ENCODE results near the genes DCTN3, ARID3C, IL11RA, ENSG00000187186, CCL19 and FANCG.

DNA sequence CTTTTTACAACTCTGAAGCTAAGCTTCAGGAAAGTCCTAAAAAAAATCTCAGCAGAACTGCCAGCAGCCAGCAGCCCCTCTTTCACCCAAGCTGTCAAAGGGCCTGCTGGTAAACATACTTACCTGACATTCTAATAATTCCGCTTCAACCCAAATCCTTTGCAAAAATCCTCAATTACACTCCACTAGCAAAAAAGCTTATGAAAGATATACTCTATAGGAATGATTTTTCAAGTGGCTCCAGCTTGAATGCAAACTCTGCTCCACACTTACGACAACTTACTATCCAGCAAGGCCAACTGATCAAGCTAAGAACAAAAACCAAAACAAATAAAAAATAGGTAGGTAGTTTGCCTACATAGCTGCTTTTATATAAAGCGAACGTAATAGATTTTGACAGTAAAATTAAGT is 66.6 kb downstream of the UBAP2 start:
- RRBS: no CpG with 5 or more reads among the region's 4 CpGs

DNA sequence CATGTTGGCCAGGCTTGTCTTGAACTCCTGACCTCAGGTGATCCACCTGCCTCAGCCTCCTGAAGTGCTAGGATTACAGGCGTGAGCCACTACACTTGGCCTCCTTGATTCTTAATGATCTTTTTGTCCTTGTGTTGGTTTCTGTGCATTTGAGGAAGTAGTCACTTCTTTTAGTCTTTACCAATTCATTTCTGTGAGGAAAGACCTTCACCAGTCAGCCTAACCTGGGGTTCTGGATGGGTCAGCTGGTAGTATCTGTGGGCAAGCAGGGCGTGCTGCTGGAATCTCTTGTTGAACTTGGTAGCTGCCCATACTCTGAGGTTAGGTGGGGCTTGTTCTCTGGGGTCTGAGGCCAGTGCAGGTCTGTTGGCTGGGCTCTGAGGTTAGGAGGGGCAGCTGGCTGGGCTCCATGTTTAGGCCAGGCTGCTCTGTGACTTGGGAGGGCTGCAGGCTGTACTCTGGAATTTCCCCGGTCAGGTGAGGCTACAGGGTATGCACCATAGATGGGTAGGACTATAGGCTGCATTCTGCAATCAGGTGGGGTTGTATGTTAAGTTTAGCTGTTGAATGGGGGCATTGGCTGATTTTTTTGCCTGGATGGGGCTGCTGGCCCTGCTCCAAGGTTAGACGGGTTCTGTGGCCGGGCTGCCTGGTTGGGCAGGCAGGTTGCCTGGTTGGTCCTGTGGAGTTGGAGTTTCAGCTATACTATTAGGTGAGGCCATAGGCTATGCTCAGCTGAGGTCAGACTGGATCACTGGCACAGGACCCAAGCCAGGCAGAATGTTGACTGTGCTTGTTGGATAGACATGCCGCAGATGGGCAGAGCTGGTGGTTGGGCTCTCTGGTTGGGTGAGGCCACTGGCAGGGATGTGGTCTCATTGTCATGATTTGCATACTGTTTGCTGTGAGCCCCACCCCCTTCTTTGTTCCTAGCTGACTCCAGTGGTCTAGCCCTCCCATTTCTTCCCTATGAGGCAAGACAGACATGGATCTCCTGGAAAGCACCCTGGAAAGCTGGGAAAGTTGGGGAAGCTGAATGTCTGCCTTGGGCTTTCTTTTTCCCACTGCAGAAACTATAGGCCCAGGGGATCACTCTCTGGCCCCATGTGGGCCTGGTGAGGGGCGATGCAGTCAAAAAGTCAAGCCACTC is 19.3 kb downstream of the UBAP1 start:
- RRBS: no CpG with 5 or more reads among the region's 7 CpGs

GRCh38 chr9:34216930-34217486 is 38.2 kb downstream of the UBAP1 start:
- RRBS: no CpG with 5 or more reads among the region's 3 CpGs

DNA sequence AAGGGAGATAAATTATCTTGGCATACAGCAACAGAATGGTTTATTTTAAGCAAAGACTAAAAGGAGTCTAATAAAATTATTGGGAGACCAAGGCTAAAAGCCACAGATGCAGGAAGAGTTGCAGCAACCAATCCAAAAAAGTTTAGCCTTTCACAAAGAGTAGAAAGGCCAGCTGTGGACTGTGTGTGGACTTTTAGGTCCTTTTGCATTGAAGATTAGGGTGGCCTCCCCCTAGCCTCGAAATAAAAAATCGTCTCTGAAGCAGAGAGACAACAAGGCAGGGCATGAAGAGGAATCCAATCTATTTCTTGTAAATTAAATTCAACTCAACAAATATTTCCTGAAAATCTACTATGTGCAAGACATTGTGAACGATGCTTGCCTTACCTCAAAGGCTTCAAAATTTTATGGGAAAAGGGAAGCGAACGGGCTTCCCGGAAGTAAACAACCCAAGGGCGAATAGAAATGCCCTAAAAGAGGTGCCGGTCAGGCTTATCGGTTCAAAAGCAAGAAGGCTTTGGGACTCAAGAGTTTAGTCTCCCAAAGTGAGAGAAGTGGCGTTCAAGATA is 656 bp downstream of the KIF24 start:
- RRBS: no CpG with 5 or more reads among the region's 10 CpGs

- RRBS: no CpG with 5 or more reads among the region's 14 CpGs
These were observed 13.1 kb downstream of the MYORG start for GRCh38 chr9:34363415-34364234.

DNA sequence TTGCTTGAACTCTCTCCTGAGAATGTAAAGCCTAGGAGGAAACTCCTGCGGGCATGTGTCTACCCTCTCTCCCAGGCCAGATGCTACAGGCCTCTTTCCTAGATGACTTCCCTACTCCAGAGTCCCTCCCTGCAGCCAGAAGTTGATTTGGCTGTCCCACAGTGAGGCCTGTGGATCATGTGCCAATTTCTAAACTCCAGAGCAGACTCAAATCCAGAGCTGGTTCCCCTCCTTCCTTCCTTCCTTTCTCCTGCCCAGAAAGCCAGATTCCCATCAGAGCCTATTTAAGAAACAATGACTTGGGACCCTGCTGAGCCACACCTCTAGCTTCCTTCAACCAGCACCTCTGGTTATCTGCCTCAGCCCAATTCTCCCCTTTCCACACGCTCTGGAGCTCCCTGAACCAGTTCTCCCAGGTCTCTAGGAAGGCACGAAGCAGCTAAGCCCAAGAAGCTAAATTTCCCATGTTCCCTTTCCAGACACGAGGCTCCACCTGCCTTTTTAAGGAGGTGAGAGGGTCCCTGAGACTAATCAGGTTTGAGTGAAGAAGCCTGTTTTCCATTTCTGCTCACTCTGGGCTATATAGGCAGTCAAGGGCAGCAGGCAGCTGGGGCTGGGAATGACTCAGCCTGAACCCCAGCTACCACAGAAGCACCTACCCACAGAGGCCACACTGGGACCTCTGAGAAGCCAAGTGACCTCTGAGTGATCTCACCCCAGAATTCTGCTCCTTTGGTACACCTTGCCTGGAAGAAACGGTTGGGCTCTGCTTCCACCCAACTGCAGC is 7.1 kb downstream of the FAM219A start:
- RRBS: no CpG with 5 or more reads among the region's 5 CpGs

DNA sequence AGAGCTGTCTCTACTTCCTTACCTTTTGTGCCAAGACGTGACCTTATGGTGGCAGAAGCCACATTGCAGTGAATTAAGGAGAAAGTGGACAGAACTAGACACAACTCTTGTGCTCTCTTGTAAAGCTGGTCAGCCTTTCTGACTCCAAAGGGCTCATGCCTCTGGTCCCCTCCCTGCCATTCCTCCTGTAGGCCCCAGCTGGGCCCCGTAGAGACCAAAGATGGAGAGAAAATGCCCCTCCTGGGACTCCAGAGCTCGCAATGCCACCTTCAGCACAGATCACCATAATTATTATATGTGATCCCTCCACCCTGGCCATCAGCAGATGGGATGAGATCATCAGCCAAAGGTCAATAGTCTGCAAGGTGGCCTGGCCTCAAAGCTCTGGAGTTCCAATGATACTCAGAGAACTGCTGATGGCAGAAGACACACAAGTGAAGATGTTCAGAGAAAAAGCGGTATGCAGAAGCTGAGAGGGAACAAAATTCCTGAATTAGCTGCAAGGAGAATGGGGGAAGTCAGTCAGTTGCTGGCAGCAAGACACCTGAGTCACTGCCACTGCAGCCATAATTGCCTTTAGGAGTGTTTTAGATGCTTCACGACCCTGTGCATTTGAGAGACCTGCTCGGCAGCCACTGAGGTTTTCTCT is 5.0 kb downstream of the RPP25L start:
- RRBS: no CpG with 5 or more reads among the region's 6 CpGs

DNA sequence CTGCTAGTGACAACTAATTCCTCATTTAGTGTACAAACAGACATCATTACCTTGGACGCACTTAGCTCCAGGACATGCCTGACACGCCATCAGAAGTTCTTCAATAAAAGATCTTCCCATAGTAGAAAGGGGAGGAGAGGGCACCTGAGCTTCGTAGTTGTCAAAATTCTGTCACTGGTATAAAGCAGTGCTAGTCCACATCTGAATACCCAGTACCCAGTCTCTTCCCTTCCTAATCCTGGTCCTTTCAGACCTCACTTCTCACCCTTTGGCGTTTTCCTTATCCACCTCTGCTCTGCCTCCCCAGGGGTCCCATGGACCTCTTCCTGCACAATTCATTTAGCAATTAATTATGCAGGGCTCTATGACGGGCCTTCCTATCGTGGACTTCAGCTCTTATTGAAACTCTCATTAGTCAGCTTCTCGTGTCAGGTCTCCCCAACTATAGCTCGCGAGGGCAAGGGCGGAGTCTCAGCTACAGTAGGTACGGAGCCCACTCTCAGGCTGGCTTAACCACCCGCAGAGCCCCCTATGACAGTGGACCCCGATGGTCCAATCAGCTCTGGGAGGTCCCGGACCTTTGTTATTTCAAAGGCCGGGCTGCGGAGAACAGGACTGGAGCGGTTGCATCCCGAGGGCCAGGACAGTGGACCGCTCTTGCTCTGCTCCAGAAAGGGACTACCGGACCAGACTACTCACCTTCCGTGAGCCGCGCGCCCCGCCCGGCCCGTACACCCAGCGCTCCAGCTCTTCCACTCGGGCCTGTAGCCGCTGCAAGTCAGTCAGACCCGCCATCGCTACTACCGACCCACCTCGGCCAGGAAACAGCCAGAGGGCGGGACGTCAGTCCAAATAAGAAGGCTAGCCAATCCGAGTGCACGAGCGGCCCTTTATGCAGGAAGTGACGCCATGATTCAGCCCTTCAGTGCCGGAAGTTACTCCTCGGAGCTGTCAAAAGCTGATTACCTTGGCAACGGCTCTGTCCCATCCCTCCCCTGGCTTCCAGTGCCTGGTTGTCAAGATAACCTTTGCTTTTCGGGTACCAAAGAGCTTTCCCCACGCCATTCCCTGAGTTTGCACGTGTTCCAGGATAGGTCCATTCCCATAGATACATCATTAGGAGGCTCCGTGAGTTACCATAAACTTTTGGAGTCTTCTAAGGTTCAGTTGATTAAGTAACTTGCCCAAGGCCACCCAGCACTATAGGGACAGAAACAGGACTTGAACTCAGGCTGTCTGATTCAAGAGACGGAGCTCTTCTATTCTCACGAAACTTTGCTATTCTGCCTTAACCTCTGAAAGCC is at the start of gene DCTN3:
Gene DCTN3 (minus strand): TSS at position 826 of the 1,304 bp plus-strand sequence.
- RRBS: 2% methylated on average over 11 of the region's 49 CpGs

GRCh38 chr9:34628813-34629154 is at the start of gene ARID3C:
Gene ARID3C, minus strand, starts transcription at chr9:34629066.
- RRBS: under 1% methylated on average over 4 of the region's 46 CpGs

DNA sequence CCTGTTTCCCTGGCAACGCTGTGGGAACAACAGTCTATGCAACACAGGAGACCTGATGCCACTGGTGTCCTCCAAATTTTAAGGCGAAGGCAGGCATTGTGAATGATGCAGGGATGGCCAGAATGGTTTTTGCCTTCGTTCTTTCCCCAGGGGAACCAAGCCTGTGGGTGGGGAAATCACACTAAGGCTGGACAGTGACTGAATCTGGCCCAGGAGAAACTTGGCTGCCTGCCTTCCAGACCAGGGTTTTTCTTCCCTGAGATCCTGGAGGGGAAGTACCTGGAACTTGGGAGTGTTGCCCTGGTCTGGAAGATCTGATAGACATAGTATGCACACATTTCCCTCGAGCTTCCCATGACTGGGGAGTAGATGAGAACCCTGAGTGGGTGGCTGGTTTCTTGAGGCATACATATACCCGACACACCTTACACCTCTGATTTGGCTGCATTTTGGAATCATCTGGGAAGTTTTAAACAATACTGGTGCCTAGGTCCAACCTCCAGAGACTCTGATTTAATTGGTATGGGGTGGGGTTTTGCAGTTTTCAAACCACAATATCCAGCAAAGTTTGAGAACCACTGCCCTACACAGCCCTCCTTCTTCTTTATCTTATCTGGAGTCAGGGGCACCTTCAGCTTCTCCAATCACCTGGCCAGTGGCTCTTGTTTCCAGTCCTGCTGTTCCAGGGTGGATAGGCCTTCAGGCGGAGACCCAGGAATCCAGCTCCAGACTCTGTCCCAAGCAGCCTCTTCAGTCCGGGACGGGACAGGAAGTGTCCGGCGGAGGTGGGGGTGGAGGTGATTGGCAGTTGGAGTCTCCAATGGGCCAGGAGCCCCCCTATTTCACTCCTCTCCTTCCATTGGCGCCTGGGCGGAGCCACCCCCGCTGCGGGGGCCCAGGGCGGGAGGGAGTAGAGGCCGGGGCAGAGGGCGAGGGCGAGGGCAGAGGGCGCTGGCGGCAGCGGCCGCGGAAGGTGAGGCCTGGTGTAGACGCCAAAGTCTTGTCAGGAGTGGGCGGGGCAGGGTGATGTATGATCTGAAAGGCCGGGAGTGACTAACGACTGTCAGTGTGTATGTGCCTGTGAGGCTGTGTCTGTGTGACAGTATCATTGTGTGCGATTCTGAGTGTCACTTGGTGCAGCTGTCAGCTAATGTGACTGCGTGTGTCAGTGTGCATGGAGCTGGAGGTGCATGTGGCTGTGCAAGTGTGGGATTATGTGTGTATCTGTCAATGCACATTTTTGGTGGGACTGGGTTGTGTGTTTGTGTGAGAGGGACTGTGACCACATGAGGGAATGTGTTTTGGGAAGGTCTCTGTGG is at the start of gene IL11RA:
Gene IL11RA (plus strand): TSS at position 925 of the 1,319 bp plus-strand sequence.
- RRBS: no CpG with 5 or more reads among the region's 29 CpGs

DNA sequence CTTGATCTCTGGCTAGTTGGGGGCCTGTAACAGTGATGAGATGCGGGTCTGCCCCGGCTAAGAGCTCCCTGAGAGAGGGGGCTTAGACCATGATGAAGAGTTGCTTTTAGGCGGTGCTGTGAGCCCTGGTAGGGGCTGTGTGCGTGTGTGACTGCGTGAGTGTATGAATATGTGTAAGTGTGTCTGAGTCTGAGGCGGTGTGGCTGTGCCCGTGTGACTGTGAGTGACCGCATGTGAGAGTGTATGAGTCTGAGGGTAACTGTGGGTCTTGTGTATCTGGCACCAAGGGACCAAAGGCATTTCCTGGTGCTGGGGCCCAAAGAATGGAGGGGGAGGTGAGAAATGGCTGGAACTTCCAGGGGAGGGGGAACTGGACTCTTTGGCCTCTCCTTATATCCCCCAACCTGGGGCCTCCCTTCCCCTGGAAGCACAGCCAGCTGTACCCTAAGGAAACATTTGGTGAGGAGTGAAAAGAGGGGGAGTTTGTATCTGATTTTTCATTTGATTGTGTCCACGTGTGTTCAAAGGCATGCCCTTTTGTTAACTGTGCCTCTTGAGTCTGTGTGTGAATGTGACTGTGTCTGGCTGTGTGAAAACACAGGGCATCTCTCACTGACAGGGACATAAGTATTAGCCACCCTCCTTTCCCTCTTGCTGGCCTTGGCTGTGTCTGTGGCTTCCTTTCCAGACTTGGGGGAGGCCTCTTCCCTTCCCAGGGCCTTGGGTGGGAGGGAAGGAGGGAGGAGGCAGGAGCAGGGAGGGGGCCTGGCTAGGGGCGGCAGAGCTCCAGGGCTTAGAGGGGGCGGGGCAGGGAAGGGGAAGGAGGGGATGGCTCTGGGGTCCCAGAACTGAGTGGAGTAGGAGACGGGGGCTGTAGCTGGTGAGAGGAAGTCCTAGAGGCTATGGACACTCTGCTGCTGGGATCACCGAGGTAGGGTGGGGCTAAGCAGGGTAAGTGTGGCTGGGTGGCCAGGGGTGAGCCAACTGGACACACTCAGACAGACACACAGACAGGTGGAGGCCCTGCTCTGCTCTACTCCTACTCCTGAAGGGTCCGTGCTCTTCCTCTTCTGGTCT is 1.4 kb downstream of the IL11RA start:
- RRBS: no CpG with 5 or more reads among the region's 14 CpGs

GRCh38 chr9:34665451-34666635 is at the start of gene ENSG00000187186:
Gene ENSG00000187186, minus strand, starts transcription at chr9:34666045.
- RRBS: under 1% methylated on average over 7 of the region's 55 CpGs

DNA sequence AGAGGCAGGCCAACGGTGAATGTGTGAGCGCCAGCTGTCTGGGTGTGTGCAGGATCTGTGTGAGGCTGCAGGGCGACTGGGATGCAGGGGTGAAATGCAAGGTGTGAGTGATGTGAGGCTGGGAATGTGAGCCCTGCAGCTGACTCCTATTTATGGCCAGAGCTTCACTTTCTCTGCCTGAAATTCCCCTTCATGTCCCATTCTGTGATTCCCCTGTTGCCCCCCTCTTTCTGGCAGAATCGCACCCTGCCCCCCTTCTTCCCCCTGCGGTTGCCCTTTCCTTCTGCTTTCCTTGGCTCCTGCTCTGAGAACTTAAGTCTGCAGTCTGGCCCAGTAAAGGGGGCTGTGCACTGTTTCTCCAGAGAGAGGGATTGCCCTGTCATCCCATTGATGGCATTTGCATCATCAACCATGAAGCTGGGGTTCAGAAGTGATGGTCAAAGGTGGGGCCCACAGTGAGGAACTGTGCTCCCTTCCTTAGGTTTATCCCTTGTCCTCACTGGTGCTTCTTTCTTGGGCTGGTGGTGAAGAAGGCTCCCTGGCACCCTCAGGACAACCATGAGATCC is at the start of gene CCL19:
Gene CCL19 (minus strand): TSS at position 126 of the 567 bp plus-strand sequence.
- RRBS: no CpG with 5 or more reads among the region's 5 CpGs

DNA sequence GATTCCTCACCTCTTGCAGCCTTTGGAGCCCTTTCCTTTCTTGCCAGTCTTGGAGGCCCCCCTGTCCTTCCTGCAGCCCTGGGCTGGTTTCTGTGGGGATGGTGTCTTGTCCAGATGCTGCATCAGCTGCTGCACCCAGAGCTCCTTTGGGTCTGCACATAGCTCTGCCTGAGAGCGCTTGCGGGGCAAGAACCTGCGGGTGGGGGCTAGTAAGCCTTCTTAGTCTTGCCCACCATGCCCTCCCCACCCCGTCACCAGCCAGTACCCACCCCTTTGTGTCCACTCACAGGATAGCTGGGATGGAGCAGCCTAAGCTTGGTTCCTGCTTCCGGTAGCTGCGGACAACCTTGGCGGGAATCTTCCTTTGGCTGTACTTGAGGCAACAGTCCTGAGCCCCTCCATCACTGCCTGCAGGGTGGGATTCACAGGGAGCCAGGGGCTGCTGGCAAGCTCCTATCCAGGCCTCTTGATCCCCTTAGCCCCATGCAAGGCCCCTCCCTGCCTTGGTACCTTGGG is 388 bp downstream of the CCL21 start:
- RRBS: no CpG with 5 or more reads among the region's 7 CpGs

GRCh38 chr9:34987935-34988959 is 1.3 kb upstream of the DNAJB5 start:
- RRBS: no CpG with 5 or more reads among the region's 22 CpGs

GRCh38 chr9:35055779-35056550 is 13.9 kb downstream of the C9orf131 start:
- RRBS: no CpG with 5 or more reads among the region's 4 CpGs

- RRBS: no CpG with 5 or more reads among the region's 8 CpGs
These were observed 15.0 kb downstream of the VCP start for GRCh38 chr9:35057366-35057860.

- RRBS: no CpG with 5 or more reads among the region's 6 CpGs
These were observed 4.2 kb downstream of the VCP start for GRCh38 chr9:35068197-35068596.

DNA sequence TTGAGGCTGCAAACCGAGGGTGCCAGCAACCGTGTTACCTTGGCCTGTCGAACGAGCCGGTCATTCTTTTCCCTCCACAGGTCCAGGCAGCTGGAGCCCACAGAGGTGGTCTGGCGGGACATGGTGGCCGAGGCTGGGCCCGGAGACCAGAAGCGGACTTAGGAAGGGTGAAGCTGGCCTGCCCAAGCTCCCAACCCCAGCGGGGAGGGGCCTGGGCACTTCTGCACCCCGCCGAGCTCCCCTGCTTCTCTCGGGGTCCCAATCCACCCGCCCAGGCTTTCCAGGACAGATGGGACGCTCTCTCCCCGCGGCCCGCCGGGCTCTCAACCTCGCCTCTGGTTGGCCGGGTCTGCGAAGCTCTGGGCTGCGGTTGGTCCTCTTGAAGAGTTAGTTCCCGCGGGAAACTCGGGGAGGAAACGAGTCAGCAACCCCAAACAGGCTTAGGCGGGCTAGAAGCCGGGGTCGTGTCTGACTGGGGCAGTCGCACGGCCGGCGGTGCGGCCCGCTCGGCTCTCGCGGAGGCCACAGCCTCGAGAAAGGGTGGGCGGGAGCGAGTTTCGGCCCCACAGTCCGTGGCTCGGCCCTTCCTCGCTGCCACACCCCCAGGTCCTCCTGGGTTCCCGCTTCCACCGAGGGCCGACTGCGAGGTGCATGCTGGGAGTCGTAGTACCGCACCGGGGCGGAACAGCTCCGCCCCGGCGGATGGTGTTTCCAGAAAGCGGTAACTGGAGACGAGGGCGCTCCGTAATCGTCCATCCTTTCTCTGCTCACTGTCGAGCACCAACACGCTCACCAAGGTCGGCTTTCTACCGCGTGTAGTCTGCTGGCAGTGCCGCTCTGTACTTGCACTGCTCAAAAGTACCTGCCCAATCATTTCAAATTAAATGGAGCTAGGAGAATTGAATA is at the start of gene FANCG:
Gene FANCG (minus strand): TSS at position 540 of the 906 bp plus-strand sequence.
- RRBS: 1% methylated on average over 7 of the region's 68 CpGs

DNA sequence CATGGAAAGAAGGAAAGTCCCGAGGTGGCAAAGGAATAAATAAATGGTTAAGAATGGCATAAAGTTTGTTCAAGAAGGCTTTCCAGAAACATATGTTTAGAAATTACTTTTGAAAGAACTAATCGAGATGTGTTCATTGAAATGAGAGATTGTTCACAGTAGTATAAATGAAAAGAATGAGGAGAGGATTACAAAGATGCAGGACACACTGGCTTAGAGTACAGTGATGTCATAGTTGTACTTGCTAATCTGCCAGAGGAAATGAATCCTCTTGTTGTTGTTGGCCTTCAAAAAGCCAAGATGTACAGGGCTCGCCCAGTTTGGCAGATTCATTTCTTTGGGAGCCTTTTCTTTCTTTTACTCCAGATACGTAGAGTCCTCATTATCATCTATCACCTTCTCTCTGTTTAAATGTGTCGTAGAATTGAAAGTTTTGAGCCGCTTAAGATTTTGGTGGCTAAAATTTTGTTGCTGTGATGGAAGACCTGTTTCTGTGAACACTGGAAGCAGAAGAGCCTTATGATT is 116.1 kb downstream of the UNC13B start:
- RRBS: no CpG with 5 or more reads among the region's 6 CpGs